Osteoblast (primary cell): ENCODE data around the genes ZNF662, TOPAZ1 and LARS2.

GRCh38 chr3:42905933-42906815, at the start of gene ZNF662:
Gene ZNF662, plus strand, starts transcription at chr3:42906142.
- CAGE, long polyA plus RNA = no peak
- RRBS = 4% methylated on average over 30 of the region's 69 CpGs

DNA sequence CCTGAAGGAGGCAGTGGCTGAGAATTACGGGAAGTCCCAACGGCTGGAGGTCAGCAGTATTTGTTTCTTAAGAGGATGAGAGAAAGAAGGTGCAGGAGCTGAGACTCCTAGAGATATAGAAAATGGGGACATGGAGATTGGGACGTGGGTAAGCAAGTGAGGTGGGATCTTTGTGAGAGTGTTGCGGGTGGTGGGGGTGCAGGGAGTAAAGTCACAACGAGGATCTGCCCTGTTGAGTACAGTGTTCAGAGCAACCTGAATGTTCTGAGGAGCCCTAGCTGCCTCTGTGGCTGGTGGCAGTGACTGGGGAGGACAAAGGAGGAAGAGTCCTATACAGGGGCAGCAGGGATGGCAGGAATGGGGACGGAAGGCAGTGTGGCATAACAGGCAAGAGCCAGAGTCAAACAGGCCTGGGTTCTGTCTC, 1.2 kb downstream of the ZNF662 start:
- CAGE, long polyA plus RNA = no peak
- RRBS = no CpG with 5 or more reads among the region's 6 CpGs

GRCh38 chr3:43086456-43087279, 19.2 kb downstream of the POMGNT2 start:
- CAGE, long polyA plus RNA = no peak
- RRBS = no CpG with 5 or more reads among the region's 6 CpGs

DNA sequence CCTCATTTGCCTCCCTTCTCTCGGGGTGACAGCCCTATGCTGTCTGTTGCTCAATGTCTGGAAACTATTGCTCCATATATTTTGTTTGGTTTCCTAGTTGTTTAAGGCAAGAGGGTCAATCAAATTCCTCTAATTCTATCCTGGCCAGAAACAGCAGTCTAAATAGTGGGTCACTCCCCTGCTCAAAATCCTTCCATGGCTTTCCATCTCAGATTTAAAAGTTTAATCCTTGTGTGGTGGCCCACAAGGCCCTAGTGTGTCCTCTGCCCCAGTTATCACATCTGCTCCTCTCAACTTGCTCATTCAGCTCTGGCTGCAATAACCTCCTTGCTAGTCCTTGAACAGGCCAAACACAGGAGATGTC, 67.8 kb downstream of the SNRK start:
- CAGE, long polyA plus RNA = no peak
- RRBS = no CpG with 5 or more reads among the region's 1 CpG

DNA sequence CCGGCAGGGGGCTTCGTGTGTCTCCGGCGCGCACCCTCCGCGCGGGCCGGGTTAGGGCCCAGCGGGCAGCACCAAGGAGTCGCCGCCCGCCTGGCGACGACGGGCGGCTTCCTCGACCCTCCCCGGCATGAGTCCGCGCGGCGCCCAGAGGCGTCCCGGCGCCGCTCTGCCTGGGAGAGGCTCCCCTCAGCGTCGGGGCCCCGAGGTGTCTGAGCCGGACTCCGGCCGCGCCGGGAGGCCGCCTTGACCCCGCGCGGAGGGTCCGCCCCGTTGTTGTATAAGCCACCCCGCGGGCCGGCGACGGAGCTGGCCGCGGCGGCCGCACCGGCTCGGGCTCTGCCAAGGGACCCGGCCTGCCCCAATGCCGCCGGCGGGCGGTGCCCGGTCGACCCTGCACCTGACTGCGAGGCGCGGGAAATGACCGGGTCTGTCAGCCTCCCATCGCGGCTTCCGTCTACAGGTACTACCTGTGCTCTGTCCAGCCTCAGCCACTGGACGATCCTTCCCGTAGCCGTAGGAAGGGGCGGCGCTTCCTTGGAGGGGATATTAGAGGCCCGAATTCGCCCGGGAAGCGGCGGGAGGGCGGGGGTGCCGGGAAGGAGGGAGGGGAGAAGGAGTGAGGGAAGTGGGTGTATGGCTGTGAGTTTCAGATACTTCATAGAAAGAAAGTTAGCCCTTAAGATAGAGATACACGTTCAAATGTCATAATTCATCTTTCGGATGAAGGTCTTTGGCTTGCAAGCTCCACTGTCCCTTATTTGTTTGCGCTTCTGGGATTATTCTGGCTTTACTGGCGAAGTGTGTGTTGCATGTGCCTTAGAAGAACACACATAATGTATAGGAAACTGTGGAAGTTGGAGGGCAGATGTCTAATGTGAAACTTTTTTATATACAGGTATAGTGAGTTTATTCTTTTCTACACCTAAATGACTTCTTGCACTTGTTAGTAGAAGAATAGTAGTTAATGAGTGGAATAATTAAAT, 603 bp downstream of the ABHD5 start:
- CAGE, long polyA plus RNA = no peak
- RRBS = 1% methylated on average over 26 of the region's 82 CpGs

DNA sequence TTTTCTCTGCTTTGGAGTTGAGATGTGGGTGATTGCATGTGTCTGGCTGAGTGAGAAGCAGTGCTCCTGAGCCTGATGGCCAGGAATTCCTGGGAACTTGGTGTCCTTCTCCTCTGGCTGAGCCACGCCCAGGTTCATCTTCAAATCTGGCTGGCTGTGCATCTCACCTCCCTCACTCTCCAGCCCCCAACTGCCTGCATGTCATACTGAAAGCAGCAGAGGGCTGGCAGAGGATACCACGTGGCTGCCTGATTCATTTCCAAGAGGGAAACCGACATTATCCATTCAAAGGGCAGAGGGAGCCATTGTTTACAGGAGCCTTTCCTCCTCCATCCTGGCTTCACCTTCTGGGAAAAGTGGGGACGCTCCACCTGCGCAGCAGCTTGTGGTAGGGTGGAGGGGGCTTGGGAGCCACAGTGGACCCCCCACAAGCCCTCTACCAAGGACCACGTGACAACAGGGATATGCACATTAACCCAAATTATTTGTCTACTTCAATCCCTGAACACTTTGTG, 57.5 kb downstream of the ABHD5 start:
- CAGE, long polyA plus RNA = no peak
- RRBS = no CpG with 5 or more reads among the region's 6 CpGs

- CAGE, long polyA plus RNA = no peak
- RRBS = 5% methylated on average over 4 of the region's 29 CpGs
These were observed 245.5 kb upstream of the TOPAZ1 start for GRCh38 chr3:43996215-43996614.

GRCh38 chr3:44241704-44242249, at the start of gene TOPAZ1:
Gene TOPAZ1, plus strand, starts transcription at chr3:44241886.
- CAGE, long polyA plus RNA = no peak
- RRBS = 100% methylated on average over 2 of the region's 45 CpGs

- CAGE, long polyA plus RNA = no peak
- RRBS = 1% methylated on average over 2 of the region's 18 CpGs
These were observed 32.6 kb upstream of the ZNF445 start for GRCh38 chr3:44510067-44510480.

DNA sequence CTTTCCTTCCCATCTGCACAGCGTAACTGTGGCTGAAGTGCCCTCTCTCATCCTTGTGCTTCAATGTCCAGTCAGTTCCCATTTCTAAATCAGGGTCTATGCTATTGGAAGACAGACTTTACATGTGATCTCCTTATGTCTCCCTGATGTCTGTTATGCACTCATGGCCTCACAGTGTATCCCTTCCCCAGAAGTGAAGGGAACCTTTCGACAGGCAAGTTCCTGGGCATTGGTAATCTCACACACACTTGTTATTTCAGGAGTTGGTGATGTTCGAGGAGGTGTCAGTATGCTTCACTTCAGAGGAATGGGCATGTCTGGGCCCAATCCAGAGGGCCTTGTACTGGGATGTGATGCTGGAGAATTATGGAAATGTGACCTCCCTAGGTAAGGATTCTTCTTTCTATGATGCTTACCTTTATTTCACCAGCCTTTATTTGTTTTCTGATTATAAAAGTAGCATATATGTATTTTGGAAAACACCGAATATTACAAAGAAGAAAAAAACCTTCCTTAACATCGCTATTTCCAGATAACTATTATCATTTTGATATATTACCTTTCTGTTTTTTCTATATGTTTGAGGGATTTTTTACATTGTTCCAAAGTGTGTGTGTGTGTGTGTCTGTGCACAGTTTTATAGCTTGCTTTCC, 7.5 kb downstream of the ZNF197 start:
- CAGE, long polyA plus RNA = no peak
- RRBS = no CpG with 5 or more reads among the region's 5 CpGs

- CAGE, long polyA plus RNA = no peak
- RRBS = no CpG with 5 or more reads among the region's 3 CpGs
These were observed 40.0 kb downstream of the TGM4 start for GRCh38 chr3:44914311-44915002.

GRCh38 chr3:44977129-44977604, 1.1 kb downstream of the EXOSC7 start:
- CAGE, long polyA plus RNA = no peak
- RRBS = no CpG with 5 or more reads among the region's 11 CpGs

DNA sequence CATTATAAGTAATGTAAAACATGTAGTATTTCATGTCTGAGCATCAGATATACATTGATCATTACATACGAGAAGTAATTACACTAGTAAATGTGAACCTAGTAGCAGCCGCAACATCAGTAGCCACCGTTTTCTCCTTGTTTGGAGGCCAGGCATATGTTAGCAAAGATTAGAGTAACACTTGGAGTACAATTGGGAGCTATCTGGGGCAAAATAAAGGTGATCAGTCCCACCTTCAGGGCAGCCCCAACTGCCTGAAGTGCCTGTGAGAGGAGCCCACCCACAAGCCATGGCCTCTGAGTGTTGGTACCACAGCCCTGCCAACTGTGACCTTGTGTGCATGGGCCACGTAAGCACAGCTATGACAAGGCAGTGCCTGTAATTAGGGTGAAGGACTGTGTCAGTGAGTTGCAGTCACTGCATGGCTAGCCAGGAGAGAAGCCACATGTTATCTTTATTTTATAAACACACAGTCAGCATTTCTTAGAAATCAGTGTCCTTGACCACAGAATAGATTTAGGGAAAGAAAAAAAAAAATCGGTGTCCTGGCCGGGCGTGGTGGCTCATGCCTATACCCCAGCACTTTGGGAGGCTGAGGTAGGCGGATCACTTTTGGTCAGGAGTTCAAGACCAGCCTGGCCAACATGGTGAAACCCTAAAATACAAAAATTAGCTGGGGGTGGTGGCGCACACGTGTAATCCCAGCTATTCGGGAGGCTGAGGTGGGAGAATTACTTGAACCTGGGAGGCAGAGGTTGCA, 24.8 kb downstream of the EXOSC7 start:
- CAGE, long polyA plus RNA = no peak
- RRBS = no CpG with 5 or more reads among the region's 11 CpGs

DNA sequence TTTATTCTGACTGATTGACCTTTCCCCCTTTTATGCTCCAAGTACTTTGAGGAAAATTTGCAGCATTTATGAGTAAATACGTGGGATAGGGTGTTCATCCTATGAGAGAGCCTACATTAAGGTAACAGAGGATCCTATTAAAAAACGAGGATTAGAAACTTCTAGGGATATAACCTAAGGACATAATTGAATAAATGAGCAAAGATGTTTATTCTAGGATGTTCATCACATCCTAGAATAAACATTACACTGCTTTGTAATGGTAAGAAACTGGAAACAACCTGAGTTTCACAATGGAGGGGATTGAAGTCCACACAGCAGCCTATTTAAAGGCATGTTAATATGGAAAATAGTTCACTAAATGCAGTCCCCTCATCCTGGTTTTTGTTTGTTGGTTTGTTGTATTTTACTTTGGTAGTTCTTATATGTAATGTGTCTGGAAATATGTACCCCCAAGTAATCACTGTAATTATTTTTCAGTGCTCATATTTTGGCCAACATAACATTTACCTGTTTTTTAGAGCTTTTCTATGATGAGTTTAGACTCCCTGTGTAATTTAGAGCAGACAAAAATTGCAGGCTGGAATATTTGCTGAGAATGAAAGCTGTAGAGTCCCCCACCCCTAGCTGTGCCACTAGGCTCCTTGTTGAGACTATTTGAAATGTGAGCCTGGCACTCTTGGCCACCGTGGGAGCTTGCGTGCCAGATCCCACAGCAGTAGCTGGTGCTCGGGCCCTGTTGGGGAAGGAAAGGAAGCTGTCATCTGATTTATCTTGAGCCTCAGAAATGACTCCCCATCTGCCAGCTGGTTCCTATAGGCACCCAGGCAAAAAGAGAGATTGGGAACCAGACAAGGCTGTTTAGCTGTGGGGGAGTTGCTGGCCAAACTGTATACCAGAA, 23.7 kb upstream of the CLEC3B start:
- CAGE, long polyA plus RNA = no peak
- RRBS = no CpG with 5 or more reads among the region's 5 CpGs

DNA sequence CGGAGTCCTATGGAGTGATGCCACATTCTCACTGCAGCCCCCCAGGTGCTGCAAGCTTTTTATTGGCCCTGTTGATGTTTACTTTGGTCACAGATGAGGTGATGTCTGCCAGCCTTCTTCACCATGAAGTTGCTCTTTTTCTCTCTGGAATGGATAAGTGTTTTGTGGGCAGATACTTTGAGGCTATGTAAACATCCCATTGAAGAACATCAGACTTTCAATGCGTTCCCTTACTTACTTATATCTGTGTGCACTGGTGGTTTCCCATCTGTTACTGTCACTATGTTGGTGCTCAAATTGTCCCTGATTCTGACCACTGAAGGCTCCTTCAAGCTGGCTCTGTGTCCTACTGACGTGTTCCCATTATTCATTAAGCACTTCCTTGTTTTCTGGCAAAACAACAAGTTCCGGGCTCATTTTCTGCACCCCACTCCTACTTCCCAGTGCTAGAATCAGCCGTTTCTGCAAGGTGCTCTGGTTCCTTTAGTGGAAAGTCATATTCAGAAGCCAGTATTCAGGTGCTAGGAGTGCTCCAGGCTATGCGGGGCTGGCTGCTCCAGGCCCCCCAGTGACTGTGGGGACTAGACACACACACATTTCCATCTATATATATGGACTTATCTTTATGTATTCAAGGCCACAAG, 1.3 kb upstream of the CLEC3B start:
- CAGE, long polyA plus RNA = no peak
- RRBS = no CpG with 5 or more reads among the region's 6 CpGs

- CAGE, long polyA plus RNA = no peak
- RRBS = no CpG with 5 or more reads among the region's 11 CpGs
These were observed 53.4 kb downstream of the CDCP1 start for GRCh38 chr3:45092665-45093338.

DNA sequence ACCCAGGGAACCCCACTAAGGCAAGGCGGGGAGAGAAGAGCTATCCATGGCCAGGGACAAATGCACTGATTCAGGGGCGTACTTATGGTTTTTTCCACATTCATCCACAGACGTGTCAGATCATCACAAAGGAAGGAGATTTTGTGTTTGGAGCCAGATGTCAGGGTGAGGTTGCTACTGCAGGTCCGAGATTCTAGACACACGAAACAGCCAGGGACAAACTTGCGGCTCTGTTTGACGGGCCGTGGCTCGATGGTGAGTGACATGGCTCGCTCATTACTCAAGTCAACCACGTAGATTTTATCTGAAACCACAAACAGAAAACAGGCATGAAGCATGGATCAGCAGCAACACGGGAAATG, 50.9 kb downstream of the CDCP1 start:
- CAGE, long polyA plus RNA = no peak
- RRBS = no CpG with 5 or more reads among the region's 12 CpGs

- CAGE, long polyA plus RNA = no peak
- RRBS = no CpG with 5 or more reads among the region's 7 CpGs
These were observed 37.0 kb upstream of the CDCP1 start for GRCh38 chr3:45182967-45183720.

DNA sequence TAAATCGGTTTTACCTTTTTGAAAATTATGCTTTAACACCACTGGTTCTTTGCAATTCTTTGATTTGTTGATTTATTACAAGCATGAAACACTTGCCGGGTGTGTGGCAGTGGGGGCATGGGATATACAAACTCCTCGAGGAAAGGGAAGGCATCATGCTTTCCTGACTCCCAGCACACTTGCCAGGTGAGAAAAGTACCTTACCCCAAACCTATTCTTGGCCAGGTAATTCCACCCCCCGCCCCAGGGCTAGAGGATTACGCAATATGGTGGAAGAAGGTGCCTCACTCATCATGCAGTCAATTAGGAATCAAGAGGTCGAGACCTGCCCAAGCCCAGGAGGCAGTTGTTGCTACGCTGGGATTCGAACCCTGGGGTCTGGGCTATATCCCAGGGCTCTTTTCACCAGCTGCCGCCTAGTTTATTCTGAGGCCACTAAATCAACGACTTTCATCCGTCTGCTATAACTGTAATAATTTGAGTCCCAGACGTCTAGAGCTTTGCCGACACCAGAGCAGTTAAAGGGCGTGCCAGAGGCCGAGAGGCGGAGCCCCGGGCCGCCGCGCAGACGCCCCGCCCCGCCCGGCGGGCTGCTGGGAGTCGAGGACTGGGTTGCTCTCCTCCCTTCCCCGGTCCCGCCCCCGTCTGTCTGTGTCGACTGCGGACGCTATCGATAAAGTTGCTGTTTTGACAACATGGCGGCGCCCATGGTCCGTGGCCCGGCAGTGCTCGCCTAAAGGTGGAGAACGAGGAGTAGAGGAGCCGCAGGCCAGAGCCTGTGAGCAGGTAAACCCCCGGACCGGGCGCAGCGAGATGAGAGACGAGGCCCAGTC, at the start of gene LARS2:
Gene LARS2 (plus strand): TSS at position 682 of the 833 bp plus-strand sequence.
- CAGE, long polyA plus RNA = no peak
- RRBS = 2% methylated on average over 17 of the region's 45 CpGs

DNA sequence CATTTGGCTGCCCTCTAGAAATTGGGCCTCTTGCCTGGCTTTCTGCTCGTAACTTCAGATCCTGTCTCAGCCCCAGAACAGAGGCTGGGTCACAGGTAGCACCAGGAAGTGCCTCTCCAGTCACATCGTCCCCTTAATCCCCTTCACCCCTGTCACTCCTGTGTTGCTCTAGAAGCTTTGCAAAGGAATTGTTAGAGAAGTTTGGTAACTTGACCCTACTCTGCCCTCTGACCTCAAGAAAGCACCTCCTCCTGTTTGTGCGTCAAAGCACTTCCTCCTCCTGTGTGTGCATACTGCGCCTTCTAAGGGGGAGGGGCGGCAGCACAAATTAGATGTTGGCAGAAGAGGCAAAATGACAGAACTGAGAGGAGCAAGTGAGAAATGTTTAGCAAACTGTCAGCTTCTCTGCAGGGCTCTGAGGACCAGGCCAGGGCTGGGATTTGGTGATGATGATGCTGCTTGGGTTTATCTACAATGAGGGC, 76.1 kb downstream of the LARS2 start:
- CAGE, long polyA plus RNA = no peak
- RRBS = no CpG with 5 or more reads among the region's 5 CpGs